Lung (tissue), 4 donors: ENCODE data around the genes UNC13D, TRIM47, FBF1, CDK3 and FOXJ1.

GRCh38 chr17:75843950-75844810 is at the start of gene UNC13D:
Gene UNC13D (minus strand): TSS chr17:75844404.
- PRO-cap: no peak
- RAMPAGE, long total RNA: start-site peak on the minus strand at chr17:75844540-75844564, 39 and 67 reads in 2 replicates
- RRBS: no CpG with 5 or more reads among the region's 29 CpGs

GRCh38 chr17:75878254-75879301 is at the start of gene TRIM47:
Gene TRIM47 (minus strand): TSS chr17:75878581.
- PRO-cap: bidirectional peak, plus-strand start at chr17:75878729, minus-strand start at chr17:75878581
- RAMPAGE, long total RNA: no peak
- RRBS: 1% methylated on average over 36 of the region's 84 CpGs

- PRO-cap: no peak
- RAMPAGE, long total RNA: no peak
- RRBS: 40% methylated on average over 10 of the region's 25 CpGs
Measured at GRCh38 chr17:75897193-75897829, 560 bp upstream of the TRIM65 start.

- PRO-cap: unidirectional peak, minus-strand start at chr17:75941042
- RAMPAGE, long total RNA: no peak
- RRBS: 2% methylated on average over 18 of the region's 68 CpGs
Measured at GRCh38 chr17:75940554-75941451, at the start of gene FBF1. Gene FBF1 (minus strand): TSS chr17:75941042.

DNA sequence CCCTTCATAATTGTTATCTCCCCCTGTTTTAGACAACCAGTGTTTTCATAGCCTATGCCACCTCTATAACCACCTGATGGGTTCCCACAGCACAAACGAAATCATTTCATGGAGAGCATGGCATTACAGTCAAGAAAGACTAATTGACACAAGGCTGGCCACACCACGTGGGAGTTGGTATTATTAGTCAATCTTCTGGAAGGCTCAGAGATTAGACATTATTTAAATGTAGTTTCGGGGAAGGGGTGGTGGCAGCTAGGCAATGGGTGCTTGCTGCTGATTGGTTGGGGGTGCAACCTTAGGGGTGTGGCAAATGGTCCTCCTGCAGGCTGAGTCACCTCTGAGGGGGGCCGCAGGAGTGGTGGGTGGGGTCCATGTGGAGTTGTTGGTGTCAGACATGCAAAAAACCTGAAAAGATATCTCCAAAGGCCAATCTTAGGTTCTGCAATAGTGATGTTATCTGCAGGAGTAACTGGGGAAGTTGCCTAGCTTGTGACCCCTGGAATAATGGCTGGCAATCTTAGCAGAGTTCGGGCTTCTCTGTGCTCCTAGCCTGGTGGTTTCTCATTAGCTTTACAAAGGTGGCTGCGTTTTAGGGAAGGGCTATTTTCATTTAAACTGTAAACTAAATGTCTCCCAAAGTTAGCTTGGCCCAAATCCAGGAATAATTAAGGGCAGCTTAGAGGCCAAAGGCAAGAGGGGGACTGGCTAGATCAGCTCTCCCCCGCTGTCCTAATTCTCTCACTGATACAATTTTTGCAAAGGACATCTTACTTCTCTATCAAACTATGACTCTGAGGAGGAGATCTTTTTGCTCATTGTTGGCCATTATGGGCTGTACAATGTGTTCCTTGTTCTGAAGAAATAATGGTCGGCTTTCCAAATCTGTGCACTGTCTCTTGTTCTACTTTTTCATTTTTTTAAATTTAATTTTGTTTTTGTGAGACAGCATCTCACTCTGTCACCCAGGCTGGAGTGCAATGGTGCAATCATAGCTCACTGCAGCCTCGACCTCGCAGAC is 4.7 kb downstream of the TEN1 start:
- PRO-cap: no peak
- RAMPAGE, long total RNA: no peak
- RRBS: no CpG with 5 or more reads among the region's 10 CpGs

- PRO-cap: no peak
- RAMPAGE, long total RNA: no peak
- RRBS: no CpG with 5 or more reads among the region's 7 CpGs
Measured at GRCh38 chr17:76000739-76001033, at the start of gene CDK3. Gene CDK3 (plus strand): TSS chr17:76000855.

- PRO-cap: no peak
- RAMPAGE, long total RNA: no peak
- RRBS: no CpG with 5 or more reads among the region's 12 CpGs
Measured at GRCh38 chr17:76039130-76039746, 12.1 kb upstream of the EVPL start.

DNA sequence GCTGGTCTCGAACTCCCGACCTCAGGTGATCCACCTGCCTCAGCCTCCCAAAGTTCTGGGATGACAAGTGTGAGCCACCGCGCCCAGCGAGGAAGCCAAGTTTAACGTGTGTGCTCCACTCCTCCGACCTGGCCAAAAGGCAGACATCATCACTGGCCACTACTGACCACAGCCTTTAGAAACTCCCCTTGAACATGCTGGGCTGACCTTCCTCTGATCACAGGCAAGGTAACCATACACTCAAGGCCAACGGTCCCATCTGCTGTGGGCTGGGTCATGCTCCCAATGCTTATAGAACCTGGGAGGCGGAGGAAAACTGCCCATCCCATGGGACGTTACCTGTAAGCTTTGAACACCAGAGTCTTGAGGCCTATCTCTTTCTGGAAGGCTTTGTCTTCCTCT is 17.8 kb upstream of the EVPL start:
- PRO-cap: no peak
- RAMPAGE, long total RNA: no peak
- RRBS: no CpG with 5 or more reads among the region's 10 CpGs

GRCh38 chr17:76076723-76077327 is 2.2 kb upstream of the ZACN start:
- PRO-cap: no peak
- RAMPAGE, long total RNA: no peak
- RRBS: 10% methylated on average over 2 of the region's 71 CpGs

DNA sequence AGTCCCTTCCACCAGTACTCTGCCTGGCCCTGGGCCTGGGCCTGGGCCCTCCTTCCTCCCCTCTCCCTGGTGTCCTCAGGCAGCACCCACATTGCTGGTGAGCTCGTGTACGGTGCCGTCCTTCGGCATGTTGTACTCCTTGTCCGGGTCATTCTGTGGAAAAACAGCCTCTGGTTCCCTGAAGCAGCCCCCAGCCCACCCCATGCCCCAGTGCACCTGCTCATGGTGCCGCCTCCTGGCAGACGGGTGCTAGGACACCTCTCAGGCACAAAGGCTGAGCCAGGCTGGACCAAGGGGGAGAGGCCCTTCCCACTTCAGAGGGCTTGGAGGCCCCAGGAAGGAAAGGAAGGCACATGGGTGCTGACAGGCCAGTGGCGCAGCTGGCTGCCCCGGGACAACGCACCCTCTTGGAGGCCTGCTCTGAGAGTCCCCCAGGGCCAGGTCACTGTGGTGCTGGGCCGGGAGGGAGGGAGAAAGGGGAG is 9.0 kb downstream of the ZACN start:
- PRO-cap: no peak
- RAMPAGE, long total RNA: no peak
- RRBS: 79% methylated on average over 3 of the region's 11 CpGs

GRCh38 chr17:76131979-76133085 is 8.7 kb downstream of the FOXJ1 start:
- PRO-cap: no peak
- RAMPAGE, long total RNA: no peak
- RRBS: 32% methylated on average over 8 of the region's 34 CpGs

DNA sequence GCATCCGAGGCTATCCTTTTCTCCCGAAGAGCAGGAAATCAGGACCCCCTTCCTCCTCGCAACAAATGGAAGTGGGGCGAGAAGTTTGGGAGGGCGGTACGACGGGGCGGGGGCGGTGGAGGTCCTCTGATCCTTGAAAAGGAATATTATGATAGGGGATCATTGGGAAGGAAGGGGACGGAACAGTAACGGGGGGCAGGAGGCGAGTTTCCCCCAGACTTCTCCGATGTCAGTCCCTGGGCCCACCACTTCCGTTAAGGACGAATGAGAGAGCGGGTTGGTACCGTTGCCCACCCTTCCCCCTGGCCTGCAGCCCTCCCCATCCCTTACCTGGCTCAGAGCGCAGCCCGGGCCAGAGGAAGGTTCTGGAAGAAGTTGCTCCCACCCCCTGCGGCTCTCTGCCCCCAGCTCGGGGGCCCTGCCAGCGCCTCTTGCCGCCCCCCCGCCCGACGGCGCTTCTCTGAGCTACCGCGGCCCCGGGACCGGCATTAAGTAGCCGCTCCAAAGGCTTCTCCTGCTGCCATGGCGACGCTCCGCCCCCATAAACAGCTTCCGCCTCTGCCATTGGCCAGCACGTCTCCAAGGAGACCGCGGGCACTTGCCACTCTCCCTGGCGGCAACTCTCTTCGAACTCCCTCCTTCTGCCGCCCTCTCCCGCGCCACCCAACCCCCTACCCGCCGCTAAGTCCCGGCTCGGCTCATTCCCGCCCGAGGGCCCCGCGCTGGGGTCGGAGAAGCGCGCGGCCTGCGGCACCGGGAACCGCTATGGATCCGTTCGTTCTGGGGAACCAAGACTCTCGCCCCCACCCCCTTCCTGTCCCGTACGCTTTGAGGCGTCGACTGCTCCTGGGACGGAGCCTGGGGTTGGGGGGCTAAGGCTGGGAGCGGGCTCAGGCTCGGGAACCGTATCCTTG is at the start of gene FOXJ1:
Gene FOXJ1, minus strand, starts transcription at position 462 of the 914 bp plus-strand sequence.
- PRO-cap: unidirectional peak, minus-strand start at position 462 of the sequence
- RAMPAGE, long total RNA: no peak
- RRBS: 1% methylated on average over 12 of the region's 70 CpGs

DNA sequence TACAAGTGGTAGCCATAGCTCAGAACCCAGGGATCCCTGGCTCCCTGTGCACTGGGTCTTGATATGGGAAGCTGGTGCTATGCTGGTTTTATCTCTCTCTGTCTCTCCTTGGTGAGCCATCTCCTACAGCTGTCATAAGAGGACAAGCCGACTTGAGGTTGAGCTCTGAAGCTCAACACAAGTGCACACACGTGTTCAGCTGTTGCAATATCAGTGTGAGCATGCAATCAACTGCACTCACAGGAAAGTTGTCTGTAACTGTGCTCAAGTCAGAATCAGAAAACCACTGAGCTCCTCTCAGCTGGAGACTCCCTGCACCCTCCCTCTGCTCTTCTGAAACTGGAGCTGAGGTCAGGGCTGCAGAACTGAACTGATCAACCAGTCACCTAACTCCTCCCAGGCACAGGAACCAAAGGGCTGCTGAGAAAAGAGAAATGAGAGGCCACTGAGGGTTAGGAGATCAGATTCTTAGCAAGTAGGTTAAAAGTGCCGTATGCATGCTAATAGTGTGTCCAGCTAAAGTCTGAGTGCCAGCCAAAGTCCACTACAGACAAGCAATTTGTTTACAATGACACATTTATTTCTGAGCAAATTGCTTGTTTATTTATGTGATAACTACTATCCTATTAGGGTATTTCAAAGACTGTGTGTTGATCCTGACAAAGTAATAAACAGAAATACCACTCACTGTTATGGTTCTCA is 6.2 kb upstream of the RNF157 start:
- PRO-cap: no peak
- RAMPAGE, long total RNA: no peak
- RRBS: no CpG with 5 or more reads among the region's 3 CpGs

DNA sequence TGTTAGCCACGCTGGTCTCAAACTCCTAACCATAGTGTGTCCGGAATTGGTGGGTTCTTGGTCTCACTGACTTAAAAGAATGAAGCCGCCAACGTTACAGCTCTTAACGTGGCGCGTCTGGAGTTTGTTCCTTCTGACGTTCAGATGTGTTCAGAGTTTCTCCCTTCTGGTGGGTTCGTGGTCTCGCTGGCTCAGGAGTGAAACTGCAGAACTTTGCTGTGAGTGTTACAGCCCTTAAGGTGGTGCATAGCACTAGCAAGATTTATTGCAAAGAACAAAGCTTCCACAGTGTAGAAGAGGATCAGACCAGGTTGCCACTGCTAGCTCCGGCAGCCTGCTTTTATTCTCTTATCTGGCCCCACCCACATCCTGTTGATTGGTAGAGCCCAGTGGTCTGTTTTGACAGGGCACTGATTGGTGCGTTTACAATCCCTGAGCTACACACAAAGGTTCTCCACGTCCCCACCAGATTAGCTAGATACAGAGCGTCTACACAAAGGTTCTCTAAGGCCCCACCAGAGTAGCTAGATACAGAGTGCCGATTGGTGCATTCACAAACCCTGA is 8.5 kb upstream of the UBALD2 start:
- PRO-cap: unidirectional peak, minus-strand start at position 308 of the sequence
- RAMPAGE, long total RNA: no peak
- RRBS: no CpG with 5 or more reads among the region's 15 CpGs

- PRO-cap: no peak
- RAMPAGE, long total RNA: no peak
- RRBS: no CpG with 5 or more reads among the region's 6 CpGs
Measured at GRCh38 chr17:76311248-76311653, 3.2 kb upstream of the QRICH2 start.

DNA sequence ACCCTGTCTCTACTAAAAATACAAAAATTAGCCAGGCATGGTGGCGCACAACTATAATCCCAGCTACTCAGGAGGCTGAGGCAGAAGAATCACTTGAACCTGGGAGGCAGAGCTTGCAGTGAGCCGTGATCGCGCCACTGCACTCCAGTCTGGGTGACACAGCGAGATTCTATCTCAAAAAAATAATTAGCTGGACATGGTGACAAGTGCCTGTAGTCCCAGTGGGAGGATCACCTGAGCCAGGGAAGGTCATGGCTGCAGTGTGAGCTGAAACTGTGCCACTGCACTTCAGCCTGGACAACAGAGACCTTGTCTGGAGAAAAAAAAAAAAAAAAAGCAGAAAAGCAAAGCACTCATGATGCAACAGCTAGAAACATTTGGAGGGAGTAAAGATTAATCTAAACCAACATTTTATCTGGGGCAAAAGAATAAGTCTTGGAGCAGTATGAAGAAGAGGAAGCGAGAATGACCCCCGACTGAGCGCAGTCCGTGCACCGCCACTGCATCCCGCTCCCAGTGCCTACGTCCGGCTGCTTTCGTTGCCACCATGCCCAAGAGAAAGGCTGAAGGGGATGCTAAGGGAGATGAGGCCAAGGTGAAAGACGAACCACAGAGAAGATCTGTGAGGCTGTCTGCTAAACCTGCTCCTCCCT is 8.3 kb downstream of the PRPSAP1 start:
- PRO-cap: no peak
- RAMPAGE, long total RNA: no peak
- RRBS: no CpG with 5 or more reads among the region's 15 CpGs

DNA sequence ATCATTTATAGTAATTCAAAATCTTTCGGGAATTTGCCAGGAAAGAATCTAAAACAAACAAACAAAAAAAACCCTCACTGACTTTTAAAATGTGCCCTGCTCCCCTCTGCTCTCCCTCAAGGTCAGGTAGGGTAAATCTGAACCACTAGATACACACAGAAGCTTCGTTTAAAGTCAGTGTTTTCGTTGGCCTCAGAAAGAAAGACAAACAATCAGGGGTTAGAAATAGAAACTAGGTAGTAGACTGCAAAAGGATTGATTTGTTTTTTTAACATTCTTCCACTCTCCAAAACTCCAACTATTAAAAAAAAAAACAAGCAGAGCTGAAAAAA is 2.0 kb downstream of the PRPSAP1 start:
- PRO-cap: no peak
- RAMPAGE, long total RNA: no peak
- RRBS: no CpG with 5 or more reads among the region's 3 CpGs

GRCh38 chr17:76352702-76353468 is 831 bp downstream of the PRPSAP1 start:
- PRO-cap: no peak
- RAMPAGE, long total RNA: no peak
- RRBS: 2% methylated on average over 12 of the region's 38 CpGs

DNA sequence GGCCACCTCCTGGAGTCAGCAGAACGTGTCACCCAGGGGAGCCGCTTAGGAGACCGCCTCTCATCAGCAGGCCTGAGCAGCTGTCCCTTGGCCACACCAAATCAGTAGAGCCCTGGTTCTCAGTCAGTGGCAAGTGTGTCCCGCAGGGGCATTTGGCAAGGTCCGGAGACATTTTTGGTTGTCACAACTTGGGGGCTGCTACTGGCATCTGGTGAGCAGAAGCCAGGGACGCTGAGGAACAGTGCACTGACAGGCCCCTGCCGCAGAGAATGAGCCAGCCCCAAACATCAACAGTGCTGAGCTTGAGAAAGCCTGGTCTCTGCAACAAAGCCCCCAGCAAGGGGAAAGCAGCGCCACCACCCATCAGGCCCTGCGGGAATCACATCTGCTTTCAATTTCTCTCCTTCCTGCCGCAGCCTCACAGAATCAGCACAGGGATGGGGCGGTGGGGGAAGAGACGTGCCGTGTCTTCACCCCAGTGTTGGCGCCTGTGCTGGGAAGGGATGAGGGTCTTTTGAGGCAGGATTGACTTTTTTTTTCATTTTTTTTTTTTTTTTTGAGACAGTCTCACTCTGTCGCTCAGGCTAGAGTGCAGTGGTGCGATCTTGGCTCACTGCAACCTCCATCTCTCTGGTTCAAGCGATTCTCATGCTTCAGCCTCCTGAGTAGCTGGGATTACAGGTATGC is 14.8 kb upstream of the PRPSAP1 start:
- PRO-cap: no peak
- RAMPAGE, long total RNA: no peak
- RRBS: no CpG with 5 or more reads among the region's 17 CpGs

GRCh38 chr17:76399431-76400244 is 15.2 kb downstream of the SPHK1 start:
- PRO-cap: no peak
- RAMPAGE, long total RNA: no peak
- RRBS: no CpG with 5 or more reads among the region's 23 CpGs